ENCODE data around the gene MCM3AP.

GRCh38 chr21:46285515-46286133 is at the start of gene MCM3AP:
MCM3AP (minus strand) TSS chr21:46285611.
- PRO-cap: bidirectional peak, plus-strand start at chr21:46285888, minus-strand start at chr21:46285825

DNA sequence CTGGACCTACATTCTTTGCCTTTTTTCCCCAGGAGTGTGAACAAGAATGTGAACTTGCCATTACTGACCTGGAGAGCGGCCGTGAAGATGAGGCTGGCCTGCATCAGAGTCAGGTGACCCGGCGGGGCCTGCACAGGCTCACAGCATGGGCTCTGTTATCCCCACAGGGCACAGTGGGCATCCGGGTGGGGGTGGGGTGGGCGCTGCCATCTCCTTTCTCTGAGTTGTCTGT is 22.1 kb downstream of the PCNT start:
- PRO-cap: no peak

GRCh38 chr21:46357290-46358465 is 33.7 kb downstream of the PCNT start:
- PRO-cap: no peak

- PRO-cap: no peak
Observed at GRCh38 chr21:46393904-46394847, 64.5 kb upstream of the DIP2A start.

GRCh38 chr21:46468027-46468642 is 9.4 kb downstream of the DIP2A start:
- PRO-cap: no peak

DNA sequence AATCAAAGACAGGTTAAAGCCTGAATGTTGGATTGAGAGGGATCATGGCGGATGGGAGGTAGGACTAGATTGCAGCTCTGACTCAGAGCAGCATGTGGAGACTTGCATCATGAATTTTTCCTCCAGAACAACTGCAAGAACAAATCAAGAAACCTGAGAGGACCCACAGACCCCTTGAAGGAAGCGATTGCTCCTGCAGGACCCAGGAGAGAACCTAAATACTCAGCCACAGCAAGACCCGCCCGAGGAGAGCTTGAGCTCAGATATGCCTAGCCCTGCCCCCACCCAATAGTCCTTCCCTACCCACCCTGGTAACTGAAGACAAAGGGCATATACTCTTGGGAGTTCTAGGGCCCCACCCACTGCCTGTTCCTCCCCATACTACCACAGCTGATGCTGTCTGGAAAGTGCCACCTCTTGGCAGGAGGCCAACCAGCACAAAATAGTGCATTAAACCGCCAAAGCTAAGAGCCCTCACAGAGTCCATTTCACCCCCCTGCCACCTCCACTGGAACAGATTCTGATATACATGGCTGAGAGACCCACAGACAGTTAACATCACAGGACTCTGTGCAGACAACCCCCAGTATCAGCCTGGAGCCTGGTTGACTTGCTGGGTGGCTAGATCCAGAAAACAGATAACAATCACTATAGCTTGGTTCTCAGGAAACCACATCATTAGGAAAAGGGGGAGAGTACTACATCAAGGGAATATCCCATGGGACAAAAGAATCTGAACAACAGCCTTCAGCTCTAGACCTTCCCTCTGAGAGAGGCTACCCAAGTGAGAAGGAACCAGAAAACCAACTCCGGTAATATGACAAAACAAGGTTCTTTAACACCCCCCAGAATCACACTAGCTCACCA is 19.3 kb downstream of the S100B start:
- PRO-cap: no peak

All from jejunum (tissue), 1 donor.